Measurements from ENCODE around the gene SSH2.

DNA sequence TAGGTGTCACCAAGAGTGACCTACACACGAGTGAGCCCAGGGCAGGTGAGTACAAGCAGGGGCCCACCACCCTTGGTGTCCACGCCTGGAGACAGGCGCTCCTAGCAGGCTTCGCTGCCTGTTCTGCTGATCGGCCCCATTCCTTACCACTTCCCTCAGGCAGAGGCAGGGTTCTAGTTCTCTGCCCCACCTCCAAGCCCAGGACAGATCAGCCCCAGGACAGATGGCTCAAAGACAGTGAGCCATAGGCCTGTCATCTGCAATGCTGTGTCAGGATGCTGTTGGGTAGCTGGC is 761 bp downstream of the TP53I13 start:
- PRO-cap, 2 experiments = no peak in any of the 2 experiments

DNA sequence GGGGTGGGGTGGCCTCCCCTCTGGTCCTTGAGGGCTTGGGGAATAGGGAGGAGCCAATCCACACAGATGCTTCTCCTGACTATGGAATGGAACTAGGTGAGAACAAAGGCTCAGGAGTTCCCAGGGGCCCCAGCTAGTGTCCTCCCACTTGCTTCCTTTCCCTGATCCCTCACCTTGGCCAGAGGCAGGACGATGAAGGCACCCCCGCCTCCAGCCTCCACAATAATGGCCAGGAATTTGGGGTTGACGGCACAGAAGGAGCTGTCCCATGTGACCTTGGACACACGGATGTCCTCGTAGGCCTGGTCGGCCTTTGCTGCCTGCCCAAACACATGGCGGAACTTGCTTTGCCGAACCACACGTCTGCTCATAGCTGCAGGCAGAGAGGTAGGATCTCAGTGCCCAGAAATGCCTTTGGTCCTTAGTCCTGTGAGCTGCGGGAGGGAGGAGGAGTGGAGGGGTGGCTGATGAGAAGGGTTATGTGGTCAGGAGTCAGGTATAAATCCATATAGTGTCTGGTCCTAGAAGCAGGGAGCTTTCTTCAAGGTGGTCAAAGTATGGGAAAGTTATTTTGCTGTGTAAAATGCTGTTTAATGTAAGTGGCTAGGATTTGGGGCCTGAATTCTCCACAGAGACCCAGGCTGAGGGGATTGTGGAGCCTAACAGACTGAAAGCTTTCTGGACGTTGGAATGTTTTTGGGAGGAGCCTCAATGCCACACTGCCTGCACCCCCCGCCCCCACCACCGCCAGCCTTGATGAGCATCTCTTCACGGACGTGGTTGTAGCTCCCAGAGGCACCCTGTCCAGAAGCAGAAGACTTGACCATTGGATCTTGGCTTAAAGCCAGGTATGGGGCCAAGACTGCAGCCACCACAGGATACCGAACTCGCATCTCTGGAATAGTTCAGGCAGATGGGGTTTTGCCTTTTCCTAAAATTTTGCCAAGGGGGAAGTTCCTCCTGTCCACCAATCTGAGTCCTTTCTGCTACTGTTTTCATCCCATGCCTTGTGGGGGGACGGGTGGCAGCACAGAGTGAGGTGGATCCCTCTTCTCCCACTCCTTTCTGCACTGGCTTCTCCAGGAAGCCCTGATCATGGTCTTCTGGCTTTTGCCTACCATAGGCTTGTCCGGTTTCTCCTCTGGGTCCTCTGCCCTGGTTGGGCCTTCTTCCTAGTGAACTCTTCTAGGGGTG is 1.3 kb downstream of the CORO6 start:
- PRO-cap, 2 experiments = peak in 1 of 2 experiments; most common plus-strand start position 792 of the sequence (in 1); most common minus-strand start position 680 of the sequence (in 1)

- PRO-cap, 2 experiments = peak in 1 of 2 experiments; most common minus-strand start chr17:29649692 (in 1)
Observed at GRCh38 chr17:29649348-29649850, 26.7 kb upstream of the CORO6 start.

GRCh38 chr17:29664843-29665885 is 42.5 kb upstream of the CORO6 start:
- PRO-cap, 2 experiments = peak in 2 of 2 experiments; most common plus-strand start chr17:29665474 (in 2); most common minus-strand start chr17:29665339 (in 1)

DNA sequence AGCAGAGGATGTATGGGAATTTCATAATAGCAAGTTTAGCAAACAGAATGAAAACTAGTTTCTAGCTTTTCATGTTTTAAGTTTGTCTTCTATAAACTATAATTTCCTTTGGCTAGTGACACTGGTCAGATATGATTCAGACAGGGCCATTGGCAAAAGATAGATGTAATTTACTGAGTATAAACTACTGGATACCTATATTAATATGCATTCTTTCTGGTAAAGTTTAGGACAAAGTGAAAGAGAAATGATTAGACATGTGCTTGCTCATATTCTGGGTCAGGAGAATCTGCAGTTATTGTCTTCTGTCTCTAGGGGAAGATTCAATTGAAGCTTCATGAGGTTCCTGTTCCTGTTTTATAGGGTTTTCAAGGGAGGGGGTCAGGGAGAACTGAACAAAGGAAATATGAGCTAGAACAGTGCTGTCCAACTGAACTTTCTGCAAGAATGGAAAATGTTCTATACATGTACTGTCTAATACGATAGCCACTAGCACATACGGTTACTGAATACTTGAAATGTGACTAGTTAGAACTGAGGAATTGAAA is 59.3 kb upstream of the CORO6 start:
- PRO-cap, 2 experiments = no peak in any of the 2 experiments

GRCh38 chr17:29723671-29724315 is 101.1 kb upstream of the CORO6 start:
- PRO-cap, 2 experiments = no peak in any of the 2 experiments

- PRO-cap, 2 experiments = no peak in any of the 2 experiments
Observed at GRCh38 chr17:29769863-29770749, 147.4 kb upstream of the CORO6 start.

- PRO-cap, 2 experiments = peak in 2 of 2 experiments; most common minus-strand start chr17:29930177 (in 2)
Observed at GRCh38 chr17:29929949-29930275, at the start of gene SSH2. SSH2 (minus strand) TSS chr17:29930228.

DNA sequence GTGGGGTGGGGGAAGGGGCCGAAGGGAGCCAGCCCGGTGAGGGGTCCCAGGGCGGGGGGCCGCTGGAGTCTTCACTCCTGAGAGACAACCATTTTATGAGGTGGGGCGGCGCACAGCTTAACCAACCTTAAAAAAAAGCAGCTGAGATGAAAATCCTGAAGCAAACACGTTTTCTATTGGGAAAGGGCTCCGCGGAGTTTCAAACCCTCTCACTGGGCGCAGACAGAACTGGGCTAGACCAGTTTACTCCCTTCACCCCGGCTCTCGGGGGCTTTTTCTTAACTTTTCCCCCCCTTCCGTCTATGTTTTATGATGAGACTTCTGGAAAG is 352 bp upstream of the SSH2 start:
- PRO-cap, 2 experiments = no peak in any of the 2 experiments

- PRO-cap, 2 experiments = no peak in any of the 2 experiments
Observed at GRCh38 chr17:30219722-30220386, 15.6 kb downstream of the SLC6A4 start.

DNA sequence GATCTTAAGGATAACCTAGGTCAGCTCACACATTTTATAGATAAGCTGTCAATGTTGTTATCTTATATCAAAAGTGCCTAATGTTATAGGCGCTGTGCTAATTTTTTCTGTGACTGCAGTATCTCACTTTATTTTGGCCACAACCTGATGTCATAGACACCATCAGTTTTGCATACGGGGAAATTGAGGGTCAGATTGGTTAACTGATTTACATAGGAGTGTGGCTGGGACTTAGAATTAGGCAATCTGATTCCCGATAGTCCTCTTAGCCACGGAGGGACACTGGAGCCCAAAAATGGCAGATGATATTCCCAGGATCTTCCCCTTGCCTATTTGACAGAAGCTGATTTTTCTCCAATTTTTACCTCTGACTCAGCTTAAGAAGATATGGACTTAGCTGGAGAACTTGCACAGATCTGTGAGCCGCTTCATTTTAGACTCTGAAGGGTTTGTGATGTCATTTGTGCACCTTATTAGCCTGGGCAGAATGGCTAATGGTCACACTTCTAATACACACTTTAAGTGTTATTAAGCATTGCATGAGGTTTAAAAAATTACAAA is 1.4 kb downstream of the CPD start:
- PRO-cap, 2 experiments = no peak in any of the 2 experiments

GRCh38 chr17:30465179-30466035 is 11.8 kb upstream of the GOSR1 start:
- PRO-cap, 2 experiments = no peak in any of the 2 experiments

DNA sequence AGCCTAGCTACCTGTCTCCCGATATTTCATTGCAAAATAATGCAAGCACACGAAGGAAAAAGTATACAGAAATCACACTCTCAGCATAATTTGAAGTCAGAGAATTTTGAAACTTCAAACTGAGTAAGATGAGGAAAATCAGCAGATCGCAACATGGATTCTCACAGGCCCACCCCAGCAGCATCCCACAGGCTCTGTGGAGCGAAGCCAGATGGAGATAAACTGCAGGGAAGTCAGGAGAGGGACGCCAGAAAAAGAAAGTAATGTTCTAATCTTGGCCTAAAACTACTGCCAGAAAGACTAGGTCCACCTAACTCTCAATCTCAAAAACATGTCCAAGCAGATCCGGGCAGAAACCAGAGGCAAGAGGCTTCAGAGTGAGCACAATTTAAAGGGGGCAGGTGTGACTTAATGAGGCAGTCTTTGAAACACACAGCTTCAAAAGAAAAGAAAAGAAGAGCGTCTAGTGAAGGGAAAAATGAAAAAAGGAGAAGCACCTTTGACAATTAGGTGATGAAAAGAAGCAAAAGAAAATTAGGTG is 4.8 kb upstream of the GOSR1 start:
- PRO-cap, 2 experiments = no peak in any of the 2 experiments

DNA sequence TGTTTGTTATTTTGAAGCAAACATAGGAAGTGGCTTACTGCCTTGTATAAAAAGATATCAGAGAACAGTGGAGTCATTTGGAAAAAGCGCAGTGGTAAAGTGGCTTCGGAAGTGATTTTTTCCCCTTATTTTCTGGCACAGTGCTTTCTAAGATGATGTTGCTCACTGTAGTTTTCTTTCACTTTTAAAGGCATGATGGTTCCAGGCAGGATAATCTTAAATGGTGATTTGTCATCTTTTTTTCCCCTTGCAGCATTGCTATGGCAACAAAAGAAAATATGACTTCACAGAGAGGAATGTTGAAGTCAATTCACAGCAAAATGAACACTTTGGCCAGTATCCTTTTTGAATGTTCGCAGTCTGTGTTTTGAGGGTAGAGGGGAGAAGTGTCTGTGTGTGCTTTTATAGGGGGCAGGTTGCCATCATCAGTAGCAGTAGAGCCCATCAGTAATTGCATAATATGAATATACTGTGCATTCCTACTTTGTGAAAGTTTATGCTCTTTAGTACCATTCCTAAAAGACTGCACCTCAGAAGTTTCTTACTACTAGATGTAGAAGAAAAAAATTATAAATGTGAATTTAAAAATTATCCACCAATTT is 42.6 kb downstream of the GOSR1 start:
- PRO-cap, 2 experiments = no peak in any of the 2 experiments

GRCh38 chr17:30576129-30576575 is 98.9 kb downstream of the GOSR1 start:
- PRO-cap, 2 experiments = no peak in any of the 2 experiments

DNA sequence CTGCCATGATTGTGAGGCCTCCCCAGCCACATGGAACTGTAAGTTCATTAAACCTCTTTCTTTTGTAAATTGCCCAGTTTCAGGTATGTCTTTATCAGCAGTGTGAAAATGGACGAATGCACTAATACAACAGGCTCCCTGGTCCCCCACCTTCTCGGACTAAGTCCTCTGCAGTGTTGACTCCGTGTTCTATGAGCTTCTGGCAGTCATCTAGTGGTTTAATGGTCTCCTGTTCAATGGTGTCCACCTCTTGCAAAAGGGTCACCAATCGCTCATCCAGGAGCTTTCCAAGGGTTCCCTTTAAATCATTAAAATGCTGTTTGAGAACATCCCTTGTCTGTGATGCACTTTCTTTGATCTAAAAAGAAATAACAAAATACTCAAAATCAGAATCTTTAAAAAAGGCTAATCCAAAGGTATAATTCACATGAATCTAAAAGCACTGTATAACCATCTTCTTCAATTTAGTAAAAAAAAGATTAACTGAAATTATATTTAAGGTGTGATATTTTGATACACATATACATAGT is 20.7 kb downstream of the CRLF3 start:
- PRO-cap, 2 experiments = no peak in any of the 2 experiments

DNA sequence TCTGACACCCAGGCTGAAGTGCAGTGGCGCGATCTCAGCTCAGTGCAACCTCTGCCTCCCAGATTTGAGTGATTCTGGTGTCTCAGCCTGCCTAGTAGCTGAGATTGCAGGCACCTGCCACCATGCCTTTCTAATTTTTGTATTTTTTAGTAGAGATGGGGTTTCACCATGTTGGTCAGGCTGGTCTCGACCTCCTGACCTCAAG is 27.5 kb downstream of the ATAD5 start:
- PRO-cap, 2 experiments = no peak in any of the 2 experiments

GRCh38 chr17:30939021-30939711 is 17.4 kb downstream of the ADAP2 start:
- PRO-cap, 2 experiments = no peak in any of the 2 experiments

- PRO-cap, 2 experiments = no peak in any of the 2 experiments
Observed at GRCh38 chr17:31319029-31319695, 2.3 kb downstream of the EVI2A start.

DNA sequence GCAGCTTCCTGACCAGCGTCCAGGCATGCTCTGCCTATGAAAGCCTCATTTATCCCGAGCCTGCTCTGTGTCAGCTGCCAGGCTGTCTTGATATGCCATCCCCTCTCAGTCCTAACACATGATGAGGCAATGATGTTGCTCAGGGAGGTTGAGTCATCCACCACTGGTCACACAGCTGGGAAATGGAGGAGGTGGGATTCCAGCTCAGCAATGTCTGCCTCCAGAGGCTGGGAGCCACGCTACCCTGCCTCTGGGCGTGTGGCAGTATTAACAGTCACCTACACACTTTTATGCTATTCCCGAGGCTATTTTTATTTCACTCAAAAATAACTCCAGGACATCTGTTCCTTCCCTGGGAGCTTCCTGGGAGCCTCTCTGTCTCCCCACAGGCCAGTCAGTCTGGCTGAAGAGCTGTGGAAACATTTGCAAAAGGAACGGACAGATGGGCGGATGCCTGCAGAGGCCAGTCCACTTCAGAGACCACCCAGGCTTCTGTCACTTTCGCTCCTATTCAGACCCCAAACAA is 22.6 kb downstream of the RAB11FIP4 start:
- PRO-cap, 2 experiments = no peak in any of the 2 experiments

Data from psoas muscle (tissue), 2 donors.